Smooth muscle cell (in vitro differentiated cells): ENCODE results near the gene PNLDC1.

DNA sequence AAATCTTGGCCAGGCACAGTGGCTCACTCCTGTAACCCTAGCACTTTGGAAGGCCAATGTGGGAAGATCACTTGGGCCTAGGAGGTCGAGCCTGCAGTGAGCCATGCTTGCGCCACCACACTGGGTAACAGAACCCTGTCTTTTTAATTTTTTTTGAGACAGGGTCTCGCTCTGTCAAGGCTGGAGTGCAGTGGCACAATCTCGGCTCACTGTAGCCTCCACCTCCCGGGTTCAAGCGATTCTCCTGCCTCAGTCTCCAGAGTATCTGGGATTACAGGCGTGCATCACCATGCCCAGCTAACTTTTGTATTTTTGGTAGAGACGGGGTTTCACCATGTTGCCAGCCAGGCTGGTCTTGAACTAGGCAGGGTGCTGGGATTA is 18.2 kb downstream of the EZR start:
- RAMPAGE, long total RNA = no peak

- RAMPAGE, long total RNA = no peak
Observed at GRCh38 chr6:158818473-158819282, 490 bp downstream of the EZR start.

DNA sequence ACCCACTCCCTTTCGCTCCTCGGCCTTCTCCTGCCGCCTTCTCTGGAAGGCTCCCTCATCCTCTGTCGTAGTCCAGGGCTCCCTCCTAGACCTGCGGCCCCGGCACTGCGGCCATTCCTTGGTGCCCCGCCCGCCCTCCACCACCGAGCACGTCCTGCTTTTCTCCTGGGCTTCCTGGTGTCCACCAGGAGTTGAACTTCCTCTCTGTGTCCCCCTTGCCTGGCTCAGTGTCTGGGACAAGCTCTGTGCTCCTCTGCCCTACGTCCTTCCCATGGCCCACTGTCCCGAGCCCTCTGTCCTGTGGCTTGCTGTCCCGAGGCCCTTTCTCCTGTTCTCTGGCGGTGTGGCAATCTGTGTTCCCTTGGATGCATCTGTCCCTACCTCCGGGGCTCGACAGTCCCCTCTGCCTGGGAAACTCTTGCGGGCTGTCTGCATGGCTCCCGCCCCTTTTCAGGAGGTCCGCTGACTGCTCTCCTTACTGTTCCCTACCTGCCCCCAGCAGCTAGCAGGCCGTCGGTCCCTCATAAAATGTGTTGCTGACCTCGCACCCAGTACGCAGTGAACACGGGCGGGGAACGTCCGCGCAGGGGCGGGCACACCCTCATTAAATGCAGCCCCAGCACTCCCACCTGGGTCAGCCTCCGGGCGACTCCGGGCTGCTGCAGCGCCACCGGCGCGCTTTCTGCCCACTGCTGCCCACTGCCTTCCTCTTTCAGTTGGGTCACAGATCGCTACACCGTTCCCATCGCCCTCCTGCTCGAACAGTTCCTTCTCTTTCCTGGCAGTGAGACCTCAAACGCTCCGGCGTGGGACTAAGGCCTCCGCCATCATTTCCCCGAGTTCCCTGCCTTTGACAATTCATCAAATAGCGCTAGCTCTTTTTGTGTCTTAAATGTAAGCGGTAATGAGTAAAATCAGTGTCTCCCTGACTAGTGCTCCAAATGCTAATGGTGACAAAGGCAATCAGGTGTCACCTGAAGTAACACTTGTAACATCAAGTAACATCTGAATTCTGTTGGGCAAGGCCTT is 60.6 kb downstream of the RSPH3 start:
- RAMPAGE, long total RNA = no peak

DNA sequence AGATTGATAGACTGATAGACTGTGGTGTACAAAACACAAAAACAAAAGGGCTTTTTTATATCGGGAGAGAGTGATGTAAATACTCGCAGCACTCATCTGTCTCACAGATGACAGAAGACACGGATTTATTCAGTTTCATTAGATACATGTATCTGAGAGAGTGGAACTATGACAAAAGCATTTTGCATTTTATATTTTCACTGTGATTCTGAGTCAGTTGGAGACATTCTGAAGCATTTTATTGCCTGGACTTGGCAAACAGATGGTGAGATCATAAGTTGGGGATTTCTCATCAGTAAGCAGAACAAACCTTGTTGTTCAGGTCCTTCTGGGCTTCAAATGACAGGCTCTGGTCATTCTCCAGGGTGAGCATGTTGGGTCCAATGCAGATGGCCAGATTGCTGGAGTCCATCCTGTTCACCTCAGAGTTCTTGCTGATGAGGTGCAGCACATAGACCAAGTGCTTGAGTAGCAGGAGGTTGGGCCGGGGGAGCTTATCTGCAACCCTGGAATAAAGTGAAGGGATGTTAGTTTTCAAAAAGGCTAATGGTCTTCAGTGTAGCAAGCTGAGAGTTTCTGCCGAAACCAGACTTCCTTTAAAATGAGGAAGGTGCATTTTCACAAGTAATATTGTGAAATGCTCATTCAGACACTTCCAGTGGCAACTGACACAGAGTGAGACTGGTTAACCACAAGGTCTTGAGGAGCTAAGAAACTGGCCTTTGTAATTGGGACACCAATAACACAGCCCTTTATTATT is 5.8 kb downstream of the TAGAP start:
- RAMPAGE, long total RNA = no peak

- RAMPAGE, long total RNA = no peak
Observed at GRCh38 chr6:159056962-159057267, 12.1 kb upstream of the TAGAP start.

- RAMPAGE, long total RNA = no peak
Observed at GRCh38 chr6:159104839-159105550, 60.2 kb upstream of the TAGAP start.

DNA sequence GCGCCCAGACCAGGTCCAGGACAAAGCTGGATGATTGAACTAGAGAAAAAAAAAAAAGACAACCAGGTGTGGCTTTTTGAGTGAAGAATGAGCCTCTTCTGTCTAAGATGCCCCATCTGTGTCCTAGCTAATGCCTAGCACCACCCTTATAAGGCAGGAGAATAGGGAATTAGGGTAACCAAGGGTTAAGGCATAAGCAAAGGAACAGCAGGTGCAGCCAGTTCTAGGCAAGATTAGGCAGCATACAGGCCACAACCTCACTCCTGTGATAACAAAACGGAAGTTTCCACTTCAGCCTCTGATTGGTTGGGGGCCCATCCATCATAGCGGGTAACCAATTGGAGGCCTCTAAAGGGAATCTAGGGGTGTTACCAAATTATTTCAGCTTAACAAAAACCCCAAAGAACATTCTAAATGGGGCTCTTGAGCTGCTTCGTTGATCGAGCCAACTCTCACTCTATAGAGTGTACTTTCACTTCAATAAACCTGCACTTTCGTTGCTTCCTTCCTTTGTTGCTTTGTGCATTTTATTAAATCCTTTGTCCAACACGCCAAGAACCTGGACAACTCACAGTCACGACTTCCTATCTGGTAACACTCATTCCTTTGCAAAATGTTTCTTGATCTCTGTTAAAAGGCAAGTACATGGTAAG is 61.9 kb upstream of the TAGAP start:
- RAMPAGE, long total RNA = no peak

DNA sequence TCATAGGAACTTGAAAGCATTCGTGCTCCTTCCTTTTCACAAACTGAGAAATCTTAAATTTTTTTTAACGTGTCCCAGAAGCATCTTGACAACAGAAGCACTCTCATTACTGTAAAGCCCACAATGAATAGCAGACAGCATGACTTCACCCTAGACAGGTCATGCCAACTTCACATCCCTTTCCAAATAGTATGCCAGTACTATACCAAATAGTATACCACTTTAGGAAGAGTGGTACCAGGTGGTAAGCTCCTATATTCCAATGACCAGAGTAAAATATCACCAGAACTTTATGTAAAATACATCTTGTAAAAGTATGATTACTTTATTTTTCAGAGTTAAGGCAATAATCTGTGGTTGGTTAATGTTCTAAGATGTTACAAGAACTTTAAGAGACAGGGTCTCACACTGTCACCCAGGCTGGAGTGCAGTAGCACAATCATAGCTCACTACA is 15.8 kb downstream of the SOD2 start:
- RAMPAGE, long total RNA = no peak

DNA sequence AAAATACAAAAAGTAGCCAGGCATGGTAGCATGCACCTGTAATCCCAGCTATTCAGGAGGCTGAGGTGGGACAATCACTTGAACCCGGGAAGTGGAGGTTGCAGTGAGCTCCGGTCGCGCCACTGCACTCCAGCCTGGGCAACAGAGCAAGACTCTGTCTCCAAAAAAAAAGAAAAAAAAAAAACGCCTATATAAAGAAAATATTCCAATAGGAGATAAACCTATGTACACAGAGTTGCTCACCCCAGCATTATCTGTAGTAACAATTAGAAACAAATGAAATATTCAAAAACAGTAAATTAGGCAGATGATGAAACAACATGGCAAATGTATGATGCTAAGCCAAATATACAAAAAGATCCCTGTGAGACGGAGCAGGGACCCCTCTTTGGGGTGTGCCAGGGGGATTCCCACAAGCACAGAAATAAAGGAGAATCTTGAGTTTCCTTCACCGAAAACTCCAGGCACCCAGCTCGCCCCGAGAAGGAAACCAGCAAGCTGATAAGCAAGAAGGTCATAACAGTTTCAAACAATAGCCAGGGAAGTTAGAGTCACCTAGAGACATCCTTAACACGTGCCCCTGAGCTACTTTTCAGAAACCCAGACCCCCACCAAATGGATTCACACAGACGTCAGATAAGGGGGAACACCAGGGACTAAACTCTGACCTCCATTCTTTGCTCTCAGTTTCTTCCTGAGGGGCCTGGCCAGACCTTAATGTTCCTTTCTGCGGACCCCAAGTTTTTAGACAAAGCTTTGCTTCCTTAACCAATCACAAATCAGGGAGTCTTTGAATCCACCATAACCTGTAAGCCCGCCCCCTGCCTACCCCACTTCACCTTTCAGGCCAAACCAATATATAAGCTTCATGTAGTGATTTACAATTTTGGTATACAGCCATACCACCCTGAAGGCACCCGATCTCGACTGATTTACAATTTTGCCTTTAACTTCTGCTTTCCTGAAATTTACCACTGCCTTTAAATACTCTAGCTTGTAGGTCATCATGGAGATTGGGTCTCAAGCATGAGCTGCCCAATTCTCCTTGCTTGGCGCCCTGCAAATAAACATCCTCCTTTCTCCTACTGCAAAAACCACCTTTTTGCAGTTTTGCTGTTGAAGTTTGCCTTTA is 11.9 kb downstream of the SOD2 start:
- RAMPAGE, long total RNA = no peak

GRCh38 chr6:159790652-159791703 is 711 bp downstream of the MRPL18 start:
- RAMPAGE, long total RNA = no peak

DNA sequence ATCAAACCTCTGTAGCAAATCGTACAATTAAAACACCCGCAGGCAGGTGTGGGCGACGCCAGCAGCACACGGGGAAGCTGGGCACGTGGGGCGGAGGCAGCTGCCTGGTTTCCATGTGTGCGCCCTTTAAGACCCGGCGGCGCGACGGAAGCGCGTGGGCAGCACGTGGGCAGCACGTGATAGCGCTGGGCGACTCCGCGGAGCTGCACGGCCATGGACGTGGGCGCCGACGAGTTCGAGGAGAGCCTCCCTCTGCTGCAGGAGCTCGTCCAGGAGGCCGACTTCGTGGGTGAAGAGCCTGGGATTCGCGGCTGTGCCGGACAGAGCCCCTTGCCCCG is at the start of gene PNLDC1:
Gene PNLDC1 (plus strand): TSS at position 182 of the 338 bp plus-strand sequence.
- RAMPAGE, long total RNA = no peak

DNA sequence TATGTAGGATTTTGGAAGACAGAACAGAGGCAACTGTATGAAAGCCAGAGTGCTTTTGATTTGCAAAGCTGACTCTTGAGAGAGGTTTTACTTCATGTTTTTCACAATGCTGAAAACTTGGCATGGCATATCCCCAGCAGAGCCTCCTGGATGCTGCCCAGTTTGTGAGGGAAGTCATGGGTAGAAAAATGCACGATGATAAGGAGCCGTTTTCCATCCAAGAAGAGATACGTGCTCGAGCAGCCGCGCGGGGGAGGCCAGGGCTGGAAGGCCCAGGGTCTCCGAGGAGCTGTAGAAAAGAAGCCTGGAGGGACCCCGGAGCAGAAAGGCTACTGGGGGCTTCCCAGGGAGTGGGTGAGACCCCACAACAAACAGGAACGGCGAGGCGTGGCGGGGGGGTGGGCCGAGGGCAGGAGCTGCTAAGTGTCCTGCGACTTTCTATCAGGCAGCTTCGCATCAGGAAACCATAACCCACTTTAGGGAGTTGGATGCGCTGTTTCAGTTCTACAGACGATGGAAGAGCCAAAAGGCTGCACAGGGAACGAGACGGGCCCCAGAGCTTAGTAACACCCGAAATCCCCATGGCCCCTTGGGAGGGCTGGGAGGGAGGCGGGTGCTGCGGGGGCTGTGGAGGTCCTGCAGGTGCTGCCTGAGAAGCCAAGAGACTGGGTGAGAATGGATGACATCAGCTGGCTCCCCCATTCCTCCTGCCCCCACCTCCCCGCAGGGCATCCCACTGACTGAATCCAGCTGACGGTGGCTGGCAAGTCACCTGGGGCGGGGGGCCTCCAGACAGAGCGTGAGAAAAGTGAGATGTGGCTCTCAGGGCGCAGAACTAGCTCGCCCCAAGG is 36.5 kb downstream of the PNLDC1 start:
- RAMPAGE, long total RNA = no peak

DNA sequence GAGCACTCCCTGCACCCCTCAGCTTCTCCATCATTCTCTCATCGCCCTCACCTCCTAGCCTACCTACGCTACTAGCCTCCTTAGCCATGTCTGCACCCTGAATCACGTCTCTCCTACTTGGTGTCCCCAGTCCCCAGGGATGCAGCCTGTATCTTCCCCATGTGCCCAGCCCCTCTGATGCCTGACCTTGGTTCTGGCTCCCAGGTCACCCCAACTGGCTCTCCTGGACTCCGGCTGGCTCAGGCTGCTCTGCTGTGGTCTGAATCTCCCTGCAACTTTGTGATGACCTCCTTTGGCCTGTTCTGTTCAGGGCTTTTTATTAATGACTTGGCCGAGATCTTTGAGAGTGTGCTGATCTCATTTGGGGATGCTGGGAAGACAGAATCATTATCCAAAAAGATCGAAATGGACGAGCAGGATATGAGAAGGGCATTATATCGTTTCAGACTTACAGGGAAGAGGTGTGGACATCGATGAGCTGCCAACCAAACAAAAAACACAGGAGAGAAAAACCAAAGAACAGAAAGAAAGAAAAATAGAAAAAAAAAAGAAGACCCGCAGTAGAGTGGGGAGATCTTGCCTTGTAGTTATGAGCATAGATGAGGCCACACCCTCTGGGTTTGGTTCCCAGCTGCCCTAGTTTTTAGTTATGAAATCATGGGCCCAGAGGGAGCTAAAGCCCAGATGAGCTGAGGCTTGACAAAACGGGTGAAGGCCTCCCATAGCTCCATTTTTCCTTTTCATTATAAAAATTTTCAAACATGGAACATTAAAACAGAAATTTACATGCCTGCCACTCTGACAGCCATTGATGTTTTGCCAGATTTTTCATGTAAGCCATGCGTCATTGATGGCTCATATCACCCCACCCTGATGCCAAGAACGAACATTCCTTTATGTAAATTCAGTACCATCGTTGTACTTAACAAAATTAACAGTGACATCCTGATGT is 67.6 kb downstream of the IGF2R start:
- RAMPAGE, long total RNA = no peak

DNA sequence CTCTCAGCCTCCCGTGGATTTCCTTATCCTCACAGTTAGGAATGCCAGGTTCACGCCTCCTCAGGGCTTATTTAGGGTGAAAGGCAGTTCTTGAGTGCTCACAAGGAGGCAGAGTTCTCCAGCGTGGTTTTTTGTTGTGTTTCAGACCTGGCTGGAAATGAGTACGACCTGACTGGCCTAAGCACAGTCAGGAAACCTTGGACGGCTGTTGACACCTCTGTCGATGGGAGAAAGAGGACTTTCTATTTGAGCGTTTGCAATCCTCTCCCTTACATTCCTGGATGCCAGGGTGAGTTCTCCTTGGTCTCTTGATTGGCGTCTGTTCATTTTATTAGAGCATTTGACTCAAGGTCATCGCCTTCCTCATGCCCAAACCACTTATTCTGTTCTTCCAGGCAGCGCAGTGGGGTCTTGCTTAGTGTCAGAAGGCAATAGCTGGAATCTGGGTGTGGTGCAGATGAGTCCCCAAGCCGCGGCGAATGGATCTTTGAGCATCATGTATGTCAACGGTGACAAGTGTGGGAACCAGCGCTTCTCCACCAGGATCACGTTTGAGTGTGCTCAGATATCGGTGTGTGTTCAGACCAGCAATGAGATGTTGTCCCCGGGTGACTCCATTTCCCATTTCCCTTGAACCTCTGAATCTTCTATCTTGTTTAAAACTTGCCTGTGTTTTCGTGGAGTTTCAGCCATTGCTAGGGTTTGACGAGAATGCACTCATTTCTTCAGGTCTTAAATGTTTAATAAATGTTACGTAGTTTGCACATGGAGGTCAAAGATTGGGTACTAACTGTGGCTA is 60.1 kb upstream of the SLC22A1 start:
- RAMPAGE, long total RNA = no peak

DNA sequence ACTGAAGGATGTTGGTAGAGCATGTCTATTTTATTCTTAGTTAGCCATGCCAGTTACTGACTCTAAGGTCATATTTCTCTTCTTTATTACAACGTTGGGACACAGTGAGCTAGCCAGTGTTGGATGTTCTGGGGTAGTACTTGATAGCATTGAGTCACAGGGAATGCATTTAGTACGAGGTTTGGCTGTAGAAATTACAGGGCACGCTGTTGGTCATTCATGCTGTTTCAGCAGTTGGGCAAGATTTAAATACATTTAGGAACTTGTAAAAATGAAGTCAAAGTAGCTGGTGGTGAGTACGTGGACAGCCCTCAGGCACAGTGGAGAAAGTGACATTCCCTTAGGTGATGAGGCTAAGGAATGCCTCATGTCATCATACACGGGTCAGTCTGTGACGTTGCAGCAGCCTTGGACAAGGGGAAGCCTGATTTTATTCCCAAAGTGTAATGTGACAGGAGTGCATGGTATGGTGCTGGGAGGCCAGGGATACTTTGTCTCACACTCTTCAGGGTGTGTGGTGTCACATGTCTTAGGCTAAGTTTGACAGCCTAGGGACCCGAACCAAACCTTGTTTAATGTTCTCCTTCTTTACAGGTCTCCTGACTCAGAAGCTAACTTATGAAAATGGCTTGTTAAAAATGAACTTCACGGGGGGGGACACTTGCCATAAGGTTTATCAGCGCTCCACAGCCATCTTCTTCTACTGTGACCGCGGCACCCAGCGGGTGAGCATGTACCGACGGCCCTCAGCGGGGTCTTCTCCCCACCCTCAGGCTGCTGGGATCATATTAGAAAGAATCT is 57.6 kb upstream of the SLC22A1 start:
- RAMPAGE, long total RNA = no peak

DNA sequence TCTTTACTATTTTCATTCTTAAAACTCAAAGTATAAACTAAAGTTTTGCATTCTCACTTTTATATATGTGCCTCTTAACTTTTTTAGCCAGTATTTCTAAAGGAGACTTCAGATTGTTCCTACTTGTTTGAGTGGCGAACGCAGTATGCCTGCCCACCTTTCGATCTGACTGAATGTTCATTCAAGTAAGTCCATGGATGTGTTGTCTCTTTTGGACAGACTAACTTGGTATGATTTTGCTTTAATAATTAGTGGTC is 57.0 kb upstream of the SLC22A1 start:
- RAMPAGE, long total RNA = no peak

- RAMPAGE, long total RNA = no peak
Observed at GRCh38 chr6:160079191-160080242, 42.1 kb upstream of the SLC22A1 start.

GRCh38 chr6:160083814-160084501 is 37.7 kb upstream of the SLC22A1 start:
- RAMPAGE, long total RNA = no peak

GRCh38 chr6:160124793-160125402 is 3.3 kb downstream of the SLC22A1 start:
- RAMPAGE, long total RNA = no peak

DNA sequence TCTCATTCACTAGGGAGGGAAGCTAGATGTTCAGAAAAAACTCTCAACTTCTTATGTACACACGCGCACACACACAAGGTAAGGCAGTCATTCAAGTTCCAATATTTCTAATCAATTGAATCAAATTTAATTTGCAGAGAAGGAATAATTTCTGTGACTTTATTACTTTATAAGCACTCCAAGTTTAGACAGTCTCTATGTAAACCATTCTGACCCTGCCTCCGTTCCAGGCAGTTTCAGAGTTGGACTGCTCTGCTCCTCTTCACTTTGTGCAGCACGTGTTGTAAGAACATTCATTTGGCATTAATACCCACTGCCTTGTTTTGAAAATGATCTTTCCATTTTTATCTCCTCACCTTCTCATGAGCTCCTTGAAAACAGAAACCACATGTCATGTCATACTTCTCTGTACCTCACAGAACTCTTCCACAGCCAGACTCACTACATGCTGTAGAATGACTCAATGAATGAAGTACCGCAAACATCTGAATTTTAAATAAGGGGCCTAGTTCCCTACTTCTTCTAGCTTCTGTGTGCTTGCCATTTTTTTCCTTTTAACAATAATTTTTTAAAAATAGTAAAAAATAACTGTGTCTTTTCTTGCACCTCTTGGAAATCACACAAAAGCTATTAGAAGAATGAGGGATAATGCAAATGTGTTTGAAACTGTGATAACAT is 25.6 kb downstream of the SLC22A1 start:
- RAMPAGE, long total RNA = no peak